Pulmonary lymph node (tissue), 1 donor: ENCODE measurements around the gene SESN3.

DNA sequence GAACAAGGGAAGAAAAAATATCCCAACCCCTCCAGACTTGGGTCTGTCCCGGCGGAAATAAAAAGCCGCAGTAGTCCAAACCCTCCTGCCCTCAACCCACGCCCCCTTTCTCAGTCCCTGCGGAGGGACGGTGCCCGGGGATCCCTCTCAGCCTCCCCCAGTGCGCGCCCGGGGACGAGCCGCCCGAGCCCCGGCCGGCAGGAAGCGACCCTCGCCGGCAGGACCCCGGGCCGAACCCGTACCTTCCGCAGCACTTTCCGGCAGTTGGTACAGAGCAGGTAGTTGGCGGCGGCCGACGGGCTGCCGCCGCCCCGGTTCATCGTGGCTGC, 497 bp downstream of the SESN3 start:
- PRO-cap = no peak

- PRO-cap = unidirectional peak, minus-strand start at chr11:95230957; bidirectional peak, plus-strand start at chr11:95231402, minus-strand start at chr11:95231197; bidirectional peak, plus-strand start at chr11:95231567, minus-strand start at chr11:95231480
Measured at GRCh38 chr11:95230870-95231522, at the start of gene SESN3. SESN3 (minus strand) TSS chr11:95231202.

DNA sequence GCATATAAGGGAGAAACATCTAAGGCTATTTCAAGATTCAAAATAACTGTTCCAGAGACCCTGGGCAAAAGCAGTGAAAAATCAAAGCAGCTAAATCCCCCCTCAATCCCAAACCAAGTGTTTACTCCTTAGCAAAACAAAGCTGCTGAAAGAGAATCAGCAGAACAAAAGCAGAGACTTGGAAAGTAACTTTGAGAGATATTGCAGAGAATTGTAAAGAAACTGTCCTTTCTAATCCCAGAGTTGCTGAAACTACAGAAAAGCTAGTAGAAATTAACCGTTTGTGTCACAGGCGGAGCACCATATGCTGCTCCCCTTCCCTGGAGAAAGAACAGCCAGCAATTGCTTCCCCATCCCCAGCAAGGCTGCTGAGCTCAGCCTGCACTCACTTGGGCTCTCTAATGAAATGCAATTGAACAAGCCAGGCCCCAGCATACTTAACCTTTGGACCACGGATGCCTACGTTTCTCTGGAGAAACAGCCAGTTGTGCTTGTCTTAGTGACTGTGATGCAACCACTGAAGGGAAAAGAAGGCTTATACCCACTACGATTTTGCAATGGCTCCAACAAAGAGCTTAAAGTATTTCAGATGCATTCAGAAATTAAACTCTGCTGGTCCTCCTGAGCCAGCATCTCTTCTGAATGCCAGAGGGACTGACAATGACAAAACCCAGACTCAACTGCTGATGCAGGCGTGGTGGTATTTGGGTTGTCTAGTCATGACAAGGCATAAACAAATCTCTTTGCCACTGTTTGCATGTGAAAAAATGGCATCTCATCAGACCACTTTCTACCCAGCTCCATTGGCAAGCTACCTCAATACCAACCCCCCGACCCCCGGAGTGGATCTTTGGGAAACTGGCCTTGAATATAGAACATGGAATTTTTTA, 51.3 kb upstream of the SESN3 start:
- PRO-cap = no peak

GRCh38 chr11:95680456-95681082, 109.0 kb downstream of the FAM76B start:
- PRO-cap = unidirectional peak, minus-strand start at chr11:95680693

GRCh38 chr11:95692915-95693427, 96.6 kb downstream of the FAM76B start:
- PRO-cap = bidirectional peak, plus-strand start at chr11:95693277, minus-strand start at chr11:95692998

DNA sequence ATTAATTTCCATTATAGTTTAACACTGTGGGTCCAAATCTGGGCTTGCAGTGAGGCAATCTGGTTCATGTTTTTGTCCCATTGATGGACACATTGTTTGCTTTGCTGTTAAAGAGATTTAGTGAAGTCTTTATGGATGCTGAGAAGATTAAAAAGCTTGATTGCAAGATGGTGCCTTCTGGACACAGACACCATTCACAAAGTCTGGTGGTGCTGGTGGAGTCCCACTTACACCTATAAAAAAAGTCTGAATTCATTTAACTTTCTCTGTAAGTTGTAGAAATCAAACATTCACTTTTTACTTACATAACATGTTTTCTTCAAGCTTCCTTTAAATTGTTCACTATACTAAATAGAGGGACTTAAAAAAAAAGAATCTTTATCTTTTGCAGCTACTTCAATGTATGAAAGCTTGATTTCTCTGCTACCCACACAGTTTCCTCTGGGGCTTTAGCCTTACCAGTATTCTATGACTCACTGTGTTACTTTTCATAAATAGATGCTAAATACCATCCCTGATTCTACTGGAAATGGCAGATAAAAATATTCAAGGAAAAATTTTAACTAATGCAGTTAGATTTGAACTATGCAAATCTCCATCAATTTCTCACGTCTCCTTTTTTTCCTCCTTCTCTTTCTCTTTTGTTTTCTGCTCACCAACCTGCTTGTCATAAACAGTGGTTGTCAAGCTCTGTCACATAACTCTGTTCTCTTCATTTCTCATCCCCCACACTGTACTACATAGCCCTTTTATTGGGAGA, 89.8 kb downstream of the FAM76B start:
- PRO-cap = bidirectional peak, plus-strand start at position 434 of the sequence, minus-strand start at position 237 of the sequence; bidirectional peak, plus-strand start at position 667 of the sequence, minus-strand start at position 443 of the sequence

DNA sequence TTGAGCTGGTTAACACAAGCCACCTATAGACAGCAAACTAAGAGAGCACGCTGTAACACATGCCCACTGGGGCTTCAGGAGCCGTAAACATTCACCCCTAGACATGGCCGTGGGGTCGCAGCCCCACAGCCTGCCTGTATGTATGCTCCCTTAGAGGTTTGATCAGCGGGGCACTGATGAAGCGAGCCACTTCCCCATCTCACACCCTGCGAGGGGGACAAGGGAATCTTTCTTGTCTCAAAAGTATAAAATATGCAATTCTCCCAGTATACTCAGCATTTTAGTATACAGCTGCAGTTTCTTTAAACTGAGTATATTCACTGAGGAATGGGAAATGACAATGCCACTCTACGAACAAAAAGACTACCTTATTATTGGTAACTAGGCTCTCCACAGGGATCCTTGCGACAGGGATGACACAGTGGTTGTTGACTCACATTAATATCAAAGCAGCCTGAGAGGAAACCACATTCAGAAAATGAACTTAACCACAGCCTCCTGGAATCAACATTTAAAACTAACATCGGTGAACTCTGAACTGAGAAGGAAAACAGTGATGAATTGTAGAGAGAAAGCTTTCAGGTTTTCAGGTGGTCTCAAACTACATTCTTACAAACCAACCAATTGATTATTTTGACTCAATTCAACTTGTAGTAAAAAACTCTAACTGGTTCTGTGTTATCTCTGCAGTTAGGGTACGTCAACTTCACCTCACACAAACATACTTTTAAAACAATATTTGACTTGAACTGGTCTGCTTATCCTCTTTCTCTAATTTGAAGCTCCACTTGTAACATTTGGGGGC, 90.2 kb upstream of the MTMR2 start:
- PRO-cap = no peak

- PRO-cap = no peak
Measured at GRCh38 chr11:96016306-96016700, 92.4 kb upstream of the MTMR2 start.

DNA sequence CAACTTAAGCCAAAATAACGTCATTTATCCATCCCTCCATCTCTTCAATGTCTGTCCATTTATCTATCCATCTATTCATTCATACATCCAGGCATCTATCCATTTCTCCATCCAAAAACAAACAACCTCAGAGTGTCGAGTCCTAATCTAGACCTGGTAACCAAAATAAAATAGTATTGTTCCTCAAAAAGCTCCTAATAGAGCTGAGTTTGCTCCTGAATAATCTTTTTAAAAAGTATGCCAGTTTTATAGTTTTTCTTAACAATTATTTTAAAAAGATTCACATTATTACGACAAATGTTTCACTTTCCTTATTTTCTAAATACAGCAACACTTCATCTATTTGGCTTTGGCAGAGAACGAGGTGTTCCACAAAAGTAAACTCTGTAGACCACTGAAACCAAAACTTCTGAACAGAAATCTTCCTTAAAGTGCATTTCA, 133.5 kb upstream of the MTMR2 start:
- PRO-cap = no peak

DNA sequence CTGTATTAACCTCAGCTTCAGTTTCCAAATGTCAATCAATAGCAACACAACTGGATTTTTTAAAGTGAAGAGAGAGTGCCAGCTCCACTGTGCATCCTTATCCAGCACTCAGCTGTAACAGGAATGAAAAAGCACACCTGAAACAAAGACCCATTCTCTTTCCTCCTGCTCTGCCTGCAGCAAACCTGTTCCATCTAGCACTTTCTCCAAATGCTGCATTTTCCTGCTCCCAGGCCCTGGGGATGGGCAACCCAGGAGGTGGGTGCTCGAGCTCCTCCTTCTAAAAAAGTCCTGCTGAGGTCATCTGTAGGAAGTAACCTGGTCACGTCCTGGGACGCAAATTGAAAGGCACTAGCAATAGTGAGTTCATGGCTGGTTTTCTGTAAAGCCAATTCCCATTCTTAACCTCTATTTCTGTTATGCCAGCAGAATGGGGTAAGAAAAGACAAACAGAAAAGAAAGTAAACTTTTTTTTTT, 173.8 kb downstream of the MAML2 start:
- PRO-cap = no peak

DNA sequence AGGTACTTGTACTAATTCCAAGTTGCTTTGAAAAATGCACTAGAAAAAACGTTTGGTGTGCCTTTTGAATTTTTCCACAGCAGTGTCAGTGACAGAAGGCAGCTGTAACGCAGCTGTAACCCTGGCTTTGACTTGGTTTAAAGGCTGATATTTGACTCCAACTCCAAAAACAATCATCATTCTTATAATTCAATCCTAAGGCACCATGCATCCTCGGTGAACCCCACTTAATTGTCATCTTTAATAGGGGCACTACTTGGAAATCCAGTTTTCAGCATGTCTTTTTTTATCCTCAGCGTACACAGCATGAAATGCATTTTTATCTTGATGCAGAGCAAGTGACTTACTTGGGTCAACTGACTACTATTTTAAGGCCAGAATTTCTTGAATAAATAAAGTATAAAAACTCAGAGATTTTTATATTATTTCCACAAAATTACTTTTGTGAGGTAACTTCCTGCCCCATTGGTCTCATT, 124.8 kb downstream of the MAML2 start:
- PRO-cap = no peak

DNA sequence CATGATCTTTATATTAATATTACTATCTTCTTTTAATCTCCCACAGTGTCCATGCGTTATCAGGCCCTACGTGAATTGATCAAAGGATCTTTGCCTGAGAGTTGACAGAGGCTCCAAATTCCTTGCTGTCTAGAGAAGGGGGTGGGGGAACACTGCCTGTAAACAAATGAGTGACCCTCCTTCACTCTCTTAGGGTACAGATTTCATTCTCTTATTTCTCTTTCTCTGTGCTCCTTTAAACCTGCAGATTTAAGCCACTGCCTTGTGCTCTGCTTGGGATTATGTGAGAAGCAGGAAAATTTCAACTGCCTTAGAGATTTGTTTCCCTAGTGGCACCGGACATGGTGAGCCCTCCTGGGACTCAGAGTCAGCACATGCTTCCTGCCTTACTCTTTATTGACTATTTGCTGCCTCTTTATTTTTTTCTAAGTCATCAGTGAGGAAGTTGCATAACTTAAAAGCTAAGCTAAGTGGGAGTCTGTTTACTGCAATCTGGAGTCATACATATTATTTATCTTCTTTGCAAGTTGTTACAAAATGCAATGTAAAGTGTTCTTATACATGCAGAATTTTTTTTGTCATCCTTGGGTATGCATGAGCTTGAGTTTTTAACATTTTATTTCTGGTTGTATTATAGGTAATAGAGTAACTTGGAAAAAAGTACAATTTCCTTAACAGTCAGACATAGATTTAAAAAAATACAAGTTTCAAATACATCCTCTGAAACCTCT, 122.8 kb downstream of the MAML2 start:
- PRO-cap = bidirectional peak, plus-strand start at position 481 of the sequence, minus-strand start at position 369 of the sequence

DNA sequence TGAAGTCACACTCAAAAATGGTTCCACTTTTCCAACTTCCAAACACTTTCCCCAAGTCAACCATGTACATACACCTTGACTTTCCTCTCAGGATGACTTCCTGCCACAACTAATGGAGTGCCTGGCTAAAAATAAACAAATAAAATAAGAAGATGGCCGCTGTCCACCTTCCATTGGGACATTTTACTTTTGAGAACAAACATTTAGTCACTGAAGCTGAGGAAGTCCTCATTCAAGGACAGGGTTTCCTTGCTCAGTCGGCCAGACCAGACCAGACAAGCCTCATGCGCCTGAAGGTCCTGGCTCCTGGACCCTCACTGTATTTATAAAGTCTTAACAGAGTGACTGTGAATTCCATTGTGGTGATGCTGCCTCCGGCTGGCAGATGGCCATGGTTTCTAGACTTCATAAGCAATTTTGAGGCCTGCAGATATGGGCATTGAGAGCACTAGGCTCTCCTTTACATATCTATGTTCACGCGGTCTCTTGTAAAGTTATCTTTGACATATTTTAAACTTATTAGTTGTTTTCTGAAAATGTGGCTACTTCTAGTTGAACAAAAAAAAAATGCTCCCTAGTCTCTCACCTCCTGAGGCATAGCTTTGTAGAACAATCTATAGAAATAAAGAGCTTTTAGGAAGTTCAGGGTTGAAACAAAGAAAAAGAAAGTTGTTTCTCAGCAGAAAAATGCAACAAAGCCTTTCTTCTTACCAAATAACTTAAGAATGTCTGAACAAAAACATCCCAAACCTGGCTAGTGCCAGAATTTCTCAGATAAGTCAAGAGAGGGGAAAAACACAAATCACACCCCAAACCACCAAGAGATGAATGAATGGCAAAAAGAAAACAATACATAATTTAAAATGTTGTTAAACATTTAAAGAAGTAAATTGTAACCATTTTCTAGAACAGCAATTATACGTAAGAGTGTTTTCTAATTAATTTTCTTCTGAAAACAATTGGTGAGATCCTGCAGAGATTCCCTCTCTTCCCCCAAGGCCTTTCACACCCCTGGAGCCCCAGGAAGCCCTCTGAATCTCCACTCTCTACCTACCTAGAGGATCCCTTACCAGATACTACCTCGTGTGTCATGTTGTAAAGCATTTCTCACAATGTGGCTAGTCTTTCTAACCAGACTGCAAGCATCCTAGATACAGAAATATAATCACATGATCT, 114.2 kb downstream of the MAML2 start:
- PRO-cap = no peak

DNA sequence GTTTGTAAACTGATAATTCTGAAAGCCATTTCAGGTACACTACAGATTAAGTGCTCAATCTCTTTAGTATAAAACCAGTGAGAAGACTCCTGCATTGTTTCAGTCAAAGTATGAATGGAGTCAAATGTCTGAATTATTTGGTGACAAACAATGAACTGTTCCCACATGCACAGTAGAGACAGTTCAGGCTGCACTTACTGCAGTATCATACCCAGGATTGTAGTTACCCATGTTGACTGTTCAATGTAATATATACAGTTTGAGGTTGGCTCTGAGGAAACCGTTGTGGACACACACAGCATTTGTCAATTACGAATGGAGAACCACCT, 96.5 kb downstream of the MAML2 start:
- PRO-cap = no peak

- PRO-cap = no peak
Measured at GRCh38 chr11:96622161-96622651, 232.4 kb downstream of the JRKL start.

GRCh38 chr11:98184753-98185059, 836.0 kb upstream of the CNTN5 start:
- PRO-cap = no peak

GRCh38 chr11:100860551-100861102, 173.5 kb downstream of the ARHGAP42 start:
- PRO-cap = unidirectional peak, plus-strand start at chr11:100860837

GRCh38 chr11:100930112-100930579, 199.5 kb downstream of the PGR start:
- PRO-cap = unidirectional peak, minus-strand start at chr11:100930304

DNA sequence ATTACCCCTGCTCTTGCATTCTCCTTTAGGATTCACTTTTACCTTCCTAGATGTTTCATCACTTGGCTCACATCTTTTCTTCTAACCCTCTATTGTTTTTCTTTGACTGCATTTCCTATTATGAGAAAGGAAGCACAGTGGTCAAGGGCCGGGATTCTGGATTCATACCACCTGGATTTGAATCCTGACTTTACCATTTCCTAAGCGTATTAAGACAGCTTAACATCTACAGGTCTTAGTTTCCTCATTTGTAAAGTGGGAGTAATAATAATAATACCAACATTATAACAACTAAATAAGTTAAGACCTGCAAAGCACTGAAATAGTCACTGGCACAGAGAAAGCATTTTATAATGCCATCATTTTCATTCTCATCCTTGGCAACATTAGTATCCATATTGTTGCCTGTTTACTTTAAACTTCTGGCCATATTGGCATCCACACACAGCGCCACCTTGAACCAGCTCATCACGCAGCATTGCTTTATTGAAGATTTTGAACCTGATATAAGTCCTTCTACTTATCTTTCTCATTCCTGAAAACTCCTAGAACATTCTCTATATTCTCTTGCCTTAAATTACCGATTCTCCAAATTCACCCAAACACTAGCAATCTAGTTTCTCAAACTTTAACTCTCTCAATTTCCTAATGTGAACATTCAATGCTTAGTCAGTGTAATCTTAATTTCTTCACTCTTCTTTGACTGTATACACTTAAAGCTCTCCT, 6.5 kb downstream of the PGR start:
- PRO-cap = no peak

GRCh38 chr11:101407262-101407674, 176.5 kb downstream of the TRPC6 start:
- PRO-cap = no peak